Neural cell (in vitro differentiated cells): ENCODE measurements around a stretch of chr12.

DNA sequence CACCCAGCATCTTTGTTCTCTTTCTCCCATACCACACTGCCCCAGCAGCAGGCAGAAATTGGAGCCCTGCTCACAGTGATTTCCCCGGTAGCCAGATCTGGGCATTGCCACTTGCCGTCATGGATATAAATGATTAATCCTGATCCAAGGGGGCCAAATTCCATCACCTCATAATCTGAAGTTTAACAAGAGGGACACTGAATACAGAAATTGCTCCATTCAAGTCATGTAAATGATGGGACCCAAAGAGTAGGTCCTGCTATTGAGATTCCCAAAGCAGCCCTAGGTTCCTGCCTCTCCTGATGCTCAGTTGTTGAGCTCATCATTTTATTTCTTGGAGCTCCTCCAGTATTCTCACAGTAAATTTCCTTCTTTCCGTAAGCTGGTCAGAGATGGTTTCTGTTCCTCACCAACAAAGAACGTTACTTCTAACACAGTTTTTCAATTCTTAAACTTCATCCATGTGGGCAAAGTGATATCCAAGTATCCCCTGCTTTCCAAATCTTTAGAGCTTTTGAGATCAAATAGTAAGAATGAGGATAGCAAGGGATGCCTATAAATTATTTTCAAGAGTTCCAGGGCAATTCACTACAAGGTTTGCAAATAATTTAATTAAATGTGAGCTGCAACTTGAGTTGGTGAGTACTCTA is 11.7 kb downstream of the ITPR2 start:
- RAMPAGE, long total RNA: no peak

- RAMPAGE, long total RNA: no peak
These were observed 13.5 kb upstream of the ITPR2 start for GRCh38 chr12:26846509-26846860.

- RAMPAGE, long total RNA: no peak
These were observed 270 bp downstream of the INTS13 start for GRCh38 chr12:26937555-26937867.

DNA sequence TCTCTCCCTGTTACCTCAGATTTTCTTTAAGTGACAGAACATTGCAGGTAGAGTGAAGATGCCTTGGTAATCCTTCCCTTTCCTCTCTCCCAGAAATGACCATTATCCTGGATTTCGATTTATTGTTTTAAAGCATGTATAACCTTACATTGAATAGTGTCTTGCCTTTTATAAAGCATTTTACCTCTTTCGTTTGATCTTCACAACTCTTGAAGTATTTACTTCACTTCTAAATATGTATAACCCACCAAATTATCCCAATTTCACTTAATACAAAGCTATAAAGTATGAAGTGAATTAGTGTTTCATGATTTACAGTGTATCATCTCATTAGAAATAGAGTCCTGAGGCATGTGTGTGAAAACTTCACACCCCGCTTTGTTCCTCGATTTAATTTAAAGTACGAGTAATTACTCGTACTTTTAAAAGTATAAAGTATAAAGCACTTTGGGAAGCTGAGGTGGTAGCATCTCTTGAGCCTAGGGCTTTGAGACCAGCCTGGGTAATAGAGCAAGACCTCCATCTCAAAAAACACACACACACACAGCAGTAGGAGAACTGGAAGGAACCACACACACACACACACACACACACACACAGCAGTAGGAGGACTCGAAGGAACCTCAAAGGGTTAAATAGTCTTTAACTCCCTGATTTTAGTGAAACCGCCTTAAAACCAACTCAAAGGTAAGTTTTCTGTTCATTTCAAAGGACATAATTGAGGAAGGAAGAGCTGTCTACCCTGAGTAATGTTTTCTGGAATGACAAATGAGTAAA is 32.9 kb downstream of the STK38L start:
- RAMPAGE, long total RNA: no peak

GRCh38 chr12:27285327-27285907 is 41.3 kb downstream of the STK38L start:
- RAMPAGE, long total RNA: no peak

DNA sequence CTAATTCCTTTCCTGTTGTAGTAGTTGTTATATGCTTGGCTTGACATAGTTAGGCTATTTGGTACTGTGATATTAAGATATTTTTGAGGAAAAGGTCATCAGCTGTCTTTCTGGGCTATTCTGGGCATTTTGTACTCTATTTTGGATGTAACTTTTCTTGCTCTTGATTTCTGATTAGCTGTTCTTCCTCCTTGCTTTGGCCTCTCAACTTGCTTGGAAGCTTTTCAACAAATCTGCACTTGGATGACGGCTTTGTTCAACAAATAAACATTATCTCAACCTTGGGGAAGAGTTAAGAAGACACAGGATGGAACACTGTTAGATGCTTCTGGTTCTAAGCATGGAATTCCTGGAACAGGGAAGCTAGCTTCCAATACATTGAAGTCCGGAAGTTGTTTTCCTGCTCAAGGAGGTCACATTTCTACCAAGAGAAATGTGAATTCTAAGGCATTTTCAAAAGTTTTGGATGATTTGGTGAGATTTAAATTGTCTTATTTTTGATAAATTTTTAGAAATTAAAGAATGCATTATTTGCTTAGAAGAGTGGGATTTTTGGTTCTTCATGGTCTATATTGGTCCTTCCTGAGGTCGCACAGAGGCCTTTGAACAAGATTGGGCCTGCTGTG is 59.1 kb downstream of the PPFIBP1 start:
- RAMPAGE, long total RNA: no peak

DNA sequence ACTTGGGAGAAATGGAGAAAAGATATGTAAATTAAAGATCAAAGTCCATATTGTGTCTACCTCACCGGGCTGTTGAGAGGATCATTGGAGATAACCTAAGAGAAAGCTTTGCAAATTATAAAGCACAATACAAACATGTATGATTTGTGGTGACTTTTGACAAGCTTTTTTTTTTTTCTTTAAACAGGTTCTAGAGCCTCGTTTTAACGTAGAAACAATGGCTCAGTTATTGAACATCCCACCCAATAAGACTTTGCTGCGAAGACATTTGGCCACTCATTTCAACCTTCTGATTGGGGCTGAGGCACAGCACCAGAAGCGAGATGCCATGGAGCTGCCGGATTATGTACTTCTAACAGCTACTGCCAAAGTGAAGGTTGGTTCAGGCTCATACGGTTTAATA is 7.4 kb upstream of the REP15 start:
- RAMPAGE, long total RNA: no peak

DNA sequence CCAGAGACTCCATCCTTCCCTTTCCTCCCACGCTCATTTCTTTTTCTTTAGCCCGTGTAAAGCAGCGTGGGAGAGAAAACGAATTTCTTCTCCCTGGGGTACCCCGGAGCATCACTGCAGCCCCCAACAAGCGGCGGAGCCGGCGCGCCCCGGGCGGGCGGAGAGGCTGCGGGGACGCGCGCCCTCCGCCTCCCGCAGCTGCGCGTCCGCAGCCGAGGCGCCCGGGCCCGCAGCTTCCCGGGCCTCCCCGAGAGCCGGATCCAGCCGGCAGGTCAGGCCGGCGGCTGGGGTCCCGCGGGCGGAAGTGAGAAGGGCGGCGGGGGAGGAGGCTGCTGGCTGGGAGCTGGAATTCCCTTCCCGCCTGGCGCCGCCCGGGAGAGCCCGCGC is 352 bp upstream of the KLHL42 start:
- RAMPAGE, long total RNA: no peak

DNA sequence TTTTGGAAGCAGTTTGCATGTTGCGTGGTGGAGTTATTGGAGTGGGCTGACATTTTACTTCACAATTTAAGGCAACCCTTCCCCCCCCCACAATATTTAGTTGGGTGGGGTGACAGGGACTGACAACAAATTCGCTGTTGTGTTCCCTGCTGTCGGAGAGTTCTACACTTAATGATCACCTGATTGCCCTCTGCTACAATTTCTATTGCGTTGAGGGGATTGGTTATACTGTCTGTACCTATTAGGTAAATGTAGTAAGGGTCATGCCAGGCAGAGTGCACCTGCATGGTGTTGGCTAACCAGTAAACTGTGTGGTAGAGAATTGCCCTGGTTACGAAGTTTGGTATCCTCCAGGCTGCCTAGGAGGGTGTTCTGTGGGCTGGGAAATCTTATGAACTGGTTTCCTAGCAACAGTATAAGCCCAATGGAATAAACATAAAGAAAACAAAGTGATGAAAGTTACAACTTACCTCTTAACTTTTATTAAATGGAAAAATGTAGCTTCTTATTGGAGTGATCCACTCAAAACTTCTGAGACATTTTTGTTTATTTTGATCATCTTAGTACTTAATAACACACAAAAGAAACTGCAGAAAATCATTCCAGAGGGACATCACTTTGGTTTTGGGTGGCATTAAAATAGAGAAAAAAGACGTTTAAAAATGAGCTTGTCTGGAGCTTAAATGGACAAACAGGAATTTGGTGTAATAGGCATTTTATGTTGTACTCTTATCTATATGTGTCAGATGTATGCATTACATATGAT is 1.5 kb downstream of the CCDC91 start:
- RAMPAGE, long total RNA: no peak

DNA sequence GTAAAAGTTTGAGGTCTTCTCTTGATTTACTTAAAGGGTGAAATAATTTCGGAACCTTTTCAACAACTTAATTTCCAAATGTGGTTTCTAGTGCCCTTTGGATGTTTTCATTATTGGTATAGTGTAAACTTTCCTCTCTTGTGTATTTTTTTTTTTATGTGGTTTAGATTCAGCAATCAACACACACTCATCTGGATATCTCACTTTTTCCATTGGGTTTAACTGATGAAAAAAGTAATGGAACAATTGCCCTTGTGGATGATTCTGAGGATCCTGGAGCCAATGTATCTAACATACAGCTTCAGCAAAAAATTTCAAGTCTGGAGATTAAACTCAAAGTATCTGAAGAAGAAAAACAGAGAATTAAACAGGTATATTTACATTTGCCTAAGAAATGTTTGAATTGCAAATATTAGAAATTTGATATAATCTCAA is 116.3 kb downstream of the CCDC91 start:
- RAMPAGE, long total RNA: no peak

DNA sequence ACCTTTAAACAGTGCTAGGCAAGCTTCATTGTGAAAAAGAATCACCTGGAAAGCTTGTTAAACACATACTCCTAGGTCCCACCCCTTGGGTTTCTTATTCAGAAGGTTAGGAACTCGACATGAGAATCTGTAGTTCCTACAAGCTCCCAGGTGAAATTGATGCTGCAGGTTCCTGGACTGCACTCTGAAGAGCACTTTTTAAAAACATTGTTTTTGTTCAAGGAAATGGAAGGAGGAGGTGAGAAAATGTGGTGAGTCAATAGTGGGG is 450.1 kb downstream of the CCDC91 start:
- RAMPAGE, long total RNA: no peak

DNA sequence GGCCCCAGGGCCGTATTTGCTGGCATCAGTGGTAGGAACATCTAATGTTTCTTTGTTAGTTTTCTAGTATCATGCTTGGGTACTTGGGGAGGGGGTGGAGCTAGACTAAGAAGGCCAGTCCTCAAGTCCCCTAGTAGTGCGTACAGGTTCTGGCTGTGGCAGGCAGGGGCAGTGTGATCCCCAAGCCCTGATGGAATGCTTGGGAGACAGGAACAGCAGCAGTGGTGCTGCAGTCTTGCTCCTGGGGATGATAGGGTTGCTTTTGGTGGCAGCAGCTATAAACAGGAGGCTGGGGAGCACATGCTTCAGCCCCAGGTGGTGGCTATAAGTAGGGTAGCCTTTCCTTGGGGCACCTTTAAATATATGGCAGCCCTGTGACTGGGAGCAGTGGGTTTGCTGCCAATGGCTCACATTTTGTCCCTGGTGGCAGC is 36.7 kb upstream of the FAR2 start:
- RAMPAGE, long total RNA: no peak

- RAMPAGE, long total RNA: no peak
These were observed 10.4 kb downstream of the FAR2 start for GRCh38 chr12:29159465-29159865.

DNA sequence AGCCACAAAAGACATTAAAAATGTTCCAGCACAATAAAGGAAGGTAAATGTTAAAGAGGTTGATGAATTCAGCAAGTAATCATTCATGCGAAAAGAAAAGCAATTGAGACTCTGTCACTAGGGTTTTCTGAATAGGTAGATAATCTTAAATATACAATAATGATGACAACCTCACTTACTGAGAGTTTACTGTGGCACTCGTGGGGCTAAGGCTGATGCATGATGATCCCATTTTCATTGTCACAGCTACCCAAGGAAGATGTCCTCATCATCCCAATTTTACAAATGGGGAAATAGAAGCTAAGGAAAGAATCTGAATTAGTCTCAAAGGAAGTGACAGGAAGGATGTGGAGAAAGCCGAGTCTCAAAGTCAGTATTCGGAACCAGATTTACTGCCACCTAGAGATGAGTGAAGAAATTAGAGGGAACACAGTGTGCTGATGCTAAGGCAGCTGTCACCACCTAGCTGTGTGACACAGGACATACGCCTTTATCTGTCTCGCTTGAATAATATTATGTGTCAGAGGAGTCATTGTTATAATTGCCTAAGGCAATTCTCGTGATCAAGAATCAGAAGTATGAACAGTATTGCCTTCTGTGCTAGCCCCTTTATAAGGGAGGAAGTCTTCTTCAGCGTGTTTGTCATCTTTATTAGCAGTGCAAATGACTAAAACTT is 63.3 kb downstream of the ERGIC2 start:
- RAMPAGE, long total RNA: no peak

GRCh38 chr12:29389082-29390007 is 8.4 kb upstream of the ERGIC2 start:
- RAMPAGE, long total RNA: no peak

GRCh38 chr12:29640433-29641493 is 143.0 kb downstream of the TMTC1 start:
- RAMPAGE, long total RNA: no peak

DNA sequence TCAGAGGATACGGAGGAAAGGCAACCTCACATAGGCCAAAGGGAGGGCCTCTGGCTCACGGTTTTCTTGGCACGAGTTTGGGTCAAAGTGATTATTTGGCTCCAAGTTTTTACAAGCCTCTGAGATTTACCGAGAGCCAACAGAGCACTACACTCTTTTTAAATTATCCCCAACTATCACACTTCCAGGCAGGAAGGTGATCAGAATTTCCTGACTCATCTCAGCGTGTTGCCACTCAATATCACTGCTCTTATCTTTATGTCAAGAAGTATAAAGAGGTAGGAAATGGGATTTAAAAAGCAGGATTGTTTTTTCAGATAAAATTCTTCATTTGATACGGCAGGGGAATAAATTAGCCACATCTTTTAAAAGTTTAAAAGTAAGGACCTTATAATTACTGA is 29.1 kb downstream of the TMTC1 start:
- RAMPAGE, long total RNA: no peak

DNA sequence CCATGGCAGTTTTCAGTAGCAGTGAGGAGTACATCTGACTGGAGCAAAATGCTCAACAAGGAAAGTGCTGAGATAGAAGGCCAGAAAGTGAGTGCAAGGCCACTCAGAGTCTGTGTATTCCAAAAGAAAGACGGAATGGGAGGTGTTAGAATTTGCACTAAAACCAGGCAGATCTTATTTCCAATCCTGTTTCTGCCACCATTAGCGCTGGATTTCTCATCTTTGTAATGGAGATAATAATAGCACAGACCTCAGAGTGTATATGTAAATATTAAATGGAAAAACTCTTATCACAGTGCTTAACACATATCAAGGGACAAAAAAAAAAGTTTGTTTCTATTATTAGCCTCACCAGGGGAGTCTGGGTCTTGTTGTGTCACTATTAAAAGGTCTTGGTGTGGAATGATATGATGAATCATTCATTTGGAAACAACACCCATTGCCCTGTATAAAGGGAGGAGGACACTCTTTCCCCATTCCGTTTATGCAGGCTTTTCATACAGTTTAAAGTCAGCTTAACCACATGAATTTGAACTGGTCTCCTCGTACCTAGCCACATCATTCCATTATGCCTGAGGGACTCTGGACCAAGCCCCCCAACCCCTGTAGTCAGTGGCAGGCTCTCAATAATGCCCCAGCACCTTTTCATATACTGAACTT is 349.6 kb downstream of the IPO8 start:
- RAMPAGE, long total RNA: no peak

DNA sequence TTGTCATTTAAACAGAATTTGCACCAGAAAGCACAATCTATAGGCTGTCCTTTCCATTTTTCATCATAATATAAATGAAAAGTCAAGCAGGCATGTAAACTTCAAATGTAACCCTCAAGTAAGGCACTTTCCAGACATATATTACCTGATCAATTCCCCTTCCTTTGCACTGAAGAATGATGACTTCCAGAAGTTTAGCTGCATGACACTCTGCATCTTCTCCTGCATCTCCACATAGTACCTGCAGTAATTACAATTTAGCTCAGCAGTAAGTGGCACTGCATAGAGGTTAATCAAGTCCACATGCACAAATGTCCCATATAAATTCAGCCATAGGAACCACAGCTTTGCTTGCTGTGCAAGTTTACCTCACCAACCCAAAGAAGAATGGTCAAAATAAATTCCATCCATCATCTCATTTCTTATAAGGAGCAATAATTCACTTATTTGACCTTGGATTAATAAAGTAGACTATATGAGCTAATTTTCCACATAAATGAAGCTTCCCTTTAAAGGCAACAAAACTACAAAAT is 46.6 kb downstream of the IPO8 start:
- RAMPAGE, long total RNA: no peak

- RAMPAGE, long total RNA: no peak
These were observed 4.4 kb downstream of the IPO8 start for GRCh38 chr12:30691128-30691791.